ENCODE measurements around the gene FGF19.

- PRO-cap, 2 experiments: no peak in any of the 2 experiments
Measured at GRCh38 chr11:69479738-69480400, 161.1 kb upstream of the CCND1 start.

DNA sequence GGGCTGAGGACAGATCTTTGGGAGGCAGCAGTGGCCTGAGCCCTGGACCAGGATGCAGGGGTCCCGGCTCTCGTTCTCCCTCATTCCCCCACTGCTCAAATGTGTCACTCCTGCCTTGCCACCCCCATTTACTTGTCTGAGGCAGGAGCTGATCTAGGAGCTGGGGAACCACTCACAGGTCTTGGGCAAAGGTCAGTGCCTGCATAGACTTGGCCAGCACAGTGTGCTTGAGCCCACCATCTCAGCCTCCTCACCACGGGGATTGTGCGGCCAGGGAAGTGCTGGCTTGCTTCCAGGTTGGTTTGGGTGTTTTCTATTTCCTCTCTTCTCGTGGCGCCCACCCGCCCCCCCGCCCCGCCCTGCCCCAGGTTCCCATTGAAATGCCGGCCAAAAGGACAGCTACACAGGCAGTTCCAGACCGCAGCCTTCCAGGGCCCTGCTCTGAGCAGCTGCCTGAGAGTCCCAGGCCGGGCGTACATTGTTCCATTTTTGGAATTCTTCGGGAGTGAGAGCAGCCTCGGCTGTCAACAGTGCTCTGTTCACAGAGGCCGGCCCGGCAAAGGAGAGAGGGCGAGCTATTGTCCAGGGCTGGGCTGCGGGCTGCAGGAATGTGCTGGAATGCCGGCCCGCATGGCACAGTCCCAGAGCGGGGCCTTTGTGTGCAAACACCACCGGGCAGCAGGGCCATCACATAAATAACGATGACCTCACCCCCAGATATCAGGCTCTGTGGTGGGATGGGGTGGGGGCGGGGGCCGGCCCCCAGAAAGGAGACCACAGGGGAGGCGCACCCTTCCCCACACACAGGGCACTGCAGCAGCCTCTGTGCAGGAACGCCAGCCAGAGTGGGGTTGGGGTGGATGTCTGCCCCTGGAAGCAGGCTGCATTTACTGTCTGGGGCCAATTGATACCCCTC, 143.9 kb upstream of the CCND1 start:
- PRO-cap, 2 experiments: no peak in any of the 2 experiments

DNA sequence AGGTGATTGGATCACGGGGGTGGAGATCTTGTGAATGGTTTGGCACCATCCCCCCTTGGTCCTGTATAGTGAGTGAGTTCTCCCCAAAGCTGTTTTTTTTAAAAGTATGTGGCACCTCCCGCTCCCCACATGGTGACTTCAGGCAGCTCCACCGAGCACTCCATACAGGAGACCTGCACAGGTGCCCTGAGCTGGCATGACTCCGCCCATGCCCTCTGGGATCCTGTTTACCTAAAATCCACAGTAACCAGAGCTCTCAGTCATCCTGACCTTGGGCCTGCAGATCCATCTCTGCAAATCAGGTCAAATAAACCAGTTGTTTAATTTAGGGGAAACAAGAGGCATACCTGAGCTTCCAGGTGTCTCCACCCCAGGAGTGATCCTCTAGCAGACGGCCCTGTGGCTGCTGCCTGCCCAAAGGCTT, 125.8 kb upstream of the CCND1 start:
- PRO-cap, 2 experiments: no peak in any of the 2 experiments

DNA sequence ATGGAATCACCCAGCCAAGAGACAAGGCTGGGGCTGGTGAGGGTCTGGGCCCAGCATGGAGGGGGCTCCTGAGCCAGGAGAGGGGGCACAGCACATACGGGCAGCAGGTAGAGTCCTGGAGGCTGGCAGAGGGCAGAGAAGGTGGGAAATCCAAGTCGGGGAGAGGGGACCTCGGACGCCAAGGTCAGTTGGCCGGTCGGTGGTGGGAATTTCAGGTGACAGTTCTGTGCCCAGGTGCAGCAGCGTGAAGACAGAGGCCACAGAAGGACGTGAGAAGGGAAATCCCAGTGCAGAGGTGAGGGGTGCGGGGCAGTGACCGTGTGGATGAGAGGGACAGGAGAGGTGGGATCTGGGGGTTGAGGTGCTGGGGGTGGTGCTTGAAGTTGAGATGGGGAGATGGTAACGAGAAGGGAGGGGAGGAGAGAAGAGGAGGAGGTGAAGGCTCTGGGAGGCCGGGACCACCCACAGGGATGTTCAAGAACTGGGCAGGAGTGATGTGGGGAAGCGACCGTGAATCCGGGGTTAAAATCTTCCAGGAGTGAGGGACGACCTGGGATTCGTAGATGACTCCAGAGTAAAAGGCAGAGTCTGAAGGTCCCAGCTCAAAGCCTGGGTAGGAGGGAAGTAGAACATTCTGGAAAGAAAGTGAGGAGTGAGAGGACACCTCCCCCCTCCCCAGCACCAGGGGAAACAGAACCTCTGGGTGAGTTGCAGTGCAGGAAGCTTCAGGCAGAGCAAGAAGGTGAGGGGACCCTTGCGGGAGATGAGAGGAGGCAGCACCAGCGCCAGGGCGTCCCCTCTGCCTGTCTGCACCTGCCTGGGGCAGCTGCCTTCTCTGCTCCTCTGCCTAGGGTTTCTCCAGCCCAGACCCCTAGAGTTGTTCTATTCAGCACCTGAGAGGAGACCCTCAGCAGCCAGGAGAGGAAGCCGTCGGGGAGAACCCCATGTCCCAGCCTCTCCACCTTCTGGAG, 110.0 kb upstream of the CCND1 start:
- PRO-cap, 2 experiments: no peak in any of the 2 experiments

GRCh38 chr11:69654697-69655376, 13.9 kb downstream of the CCND1 start:
- PRO-cap, 2 experiments: no peak in any of the 2 experiments

DNA sequence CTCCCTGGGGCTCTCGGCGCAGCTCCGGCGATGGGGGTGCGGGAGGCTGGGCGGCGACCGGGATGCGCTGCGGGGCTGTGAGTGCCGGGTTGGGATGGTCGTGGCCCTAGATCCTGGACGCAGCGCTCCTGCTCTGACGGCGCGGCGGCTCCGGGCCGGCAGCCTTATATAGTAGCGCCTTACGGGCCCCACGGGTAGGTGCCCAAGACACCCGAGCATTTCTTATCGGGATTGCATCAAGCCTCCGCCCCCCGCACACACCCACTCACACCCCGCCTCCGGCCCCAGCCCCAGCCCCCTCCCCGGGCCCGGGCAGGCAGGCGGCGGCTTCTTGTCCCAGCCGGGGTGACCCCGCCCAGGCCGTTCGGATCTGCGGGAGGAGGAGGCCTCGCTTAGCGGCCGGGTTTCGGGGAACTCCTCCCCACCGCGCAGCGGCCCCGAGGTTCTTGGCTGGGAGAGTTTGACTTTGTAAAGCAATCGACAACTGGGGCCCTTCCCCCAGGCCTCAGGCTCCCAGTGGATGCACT, at the start of gene FGF19:
FGF19 (minus strand) TSS at position 141 of the 527 bp plus-strand sequence.
- PRO-cap, 2 experiments: no peak in any of the 2 experiments

DNA sequence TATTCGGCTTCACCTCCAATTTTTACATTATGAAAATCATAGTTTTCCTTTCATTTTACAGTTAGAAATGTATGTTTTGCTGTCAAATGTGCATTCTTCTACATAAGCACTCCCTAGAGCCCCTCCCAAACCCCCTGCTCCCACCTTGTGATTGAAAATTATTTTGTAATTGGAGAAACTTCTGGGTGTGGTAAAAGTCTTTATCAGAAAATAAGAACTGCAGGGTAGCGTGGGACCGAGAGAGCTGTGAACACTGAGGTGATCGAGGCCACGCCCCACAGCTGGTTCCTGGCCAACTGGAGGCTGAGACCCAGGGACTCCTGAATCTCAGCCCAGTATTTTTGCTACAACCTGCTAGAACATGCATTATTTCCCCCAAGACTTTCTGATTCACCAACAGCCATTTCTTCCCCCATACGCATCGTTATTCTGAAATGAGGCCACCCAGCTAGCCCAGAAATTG, 3.2 kb upstream of the FGF19 start:
- PRO-cap, 2 experiments: no peak in any of the 2 experiments

GRCh38 chr11:69915233-69916163, 96.3 kb upstream of the FGF3 start:
- PRO-cap, 2 experiments: no peak in any of the 2 experiments

GRCh38 chr11:69966827-69967333, 111.2 kb upstream of the ANO1 start:
- PRO-cap, 2 experiments: no peak in any of the 2 experiments

DNA sequence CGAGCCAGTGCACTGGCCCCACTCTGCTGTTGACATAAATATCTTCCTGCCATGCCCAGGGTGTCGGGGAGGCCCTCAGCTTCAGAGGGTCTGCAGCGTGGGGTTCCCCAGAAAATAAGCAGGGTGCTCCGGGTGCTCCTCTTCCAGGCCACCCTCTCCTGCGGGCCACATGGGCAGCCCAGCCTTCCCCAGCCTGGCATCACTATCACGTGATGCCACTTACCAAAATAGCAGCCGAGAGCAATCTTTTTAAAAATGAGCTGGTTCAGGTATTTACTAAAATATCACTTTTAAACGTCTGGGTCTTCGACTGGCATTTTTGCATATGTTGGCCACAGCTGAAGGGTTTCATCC, 94.7 kb upstream of the ANO1 start:
- PRO-cap, 2 experiments: no peak in any of the 2 experiments

GRCh38 chr11:69992829-69993312, 85.2 kb upstream of the ANO1 start:
- PRO-cap, 2 experiments: no peak in any of the 2 experiments

- PRO-cap, 2 experiments: no peak in any of the 2 experiments
Measured at GRCh38 chr11:70019751-70020203, 58.3 kb upstream of the ANO1 start.

- PRO-cap, 2 experiments: no peak in any of the 2 experiments
Measured at GRCh38 chr11:70419348-70420473, 21.4 kb downstream of the CTTN start.

GRCh38 chr11:70424566-70424847, 26.2 kb downstream of the CTTN start:
- PRO-cap, 2 experiments: no peak in any of the 2 experiments

DNA sequence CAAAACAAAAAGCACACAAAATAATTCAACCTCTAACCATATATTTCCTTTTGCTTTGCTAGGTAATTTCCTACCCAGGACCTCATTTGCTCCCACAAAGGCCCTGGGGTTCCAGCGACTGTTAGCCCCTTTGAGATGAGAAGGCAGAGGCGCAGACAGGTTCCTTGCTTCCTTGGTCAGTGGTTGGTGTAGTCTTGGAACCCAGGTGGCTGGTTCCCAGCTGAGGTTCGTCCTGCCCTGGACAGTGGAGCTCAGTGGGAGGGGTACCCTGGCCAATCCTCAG, 61.6 kb downstream of the CTTN start:
- PRO-cap, 2 experiments: no peak in any of the 2 experiments

GRCh38 chr11:70713871-70714146, 315.5 kb downstream of the CTTN start:
- PRO-cap, 2 experiments: no peak in any of the 2 experiments

DNA sequence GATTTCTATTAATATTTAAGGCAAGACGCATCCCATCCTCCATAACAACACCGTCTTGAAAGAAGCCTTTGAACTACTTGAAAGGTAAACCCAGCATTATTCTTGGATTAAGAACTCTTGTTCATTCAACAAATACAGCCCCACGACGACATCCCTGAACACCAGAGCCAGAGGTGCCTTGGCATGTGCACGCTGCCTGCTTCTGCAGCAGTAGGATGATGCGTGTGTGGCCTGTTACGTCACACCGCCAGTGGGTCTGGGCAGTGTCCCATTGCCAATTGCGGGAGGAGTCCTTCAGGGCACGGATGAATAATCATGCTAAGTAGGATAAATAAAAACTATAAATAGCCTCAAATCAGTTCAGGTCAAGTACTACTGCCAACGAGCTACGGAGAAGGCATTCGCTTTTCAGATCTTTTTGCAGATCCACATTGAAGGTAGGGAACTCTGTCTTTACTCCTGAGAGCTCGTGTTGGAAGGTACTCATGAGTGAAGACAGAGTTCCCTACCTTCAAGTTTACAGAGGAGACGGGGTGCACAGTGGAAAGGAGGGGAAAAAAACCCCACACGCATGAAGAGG, 380.4 kb downstream of the SHANK2 start:
- PRO-cap, 2 experiments: no peak in any of the 2 experiments

DNA sequence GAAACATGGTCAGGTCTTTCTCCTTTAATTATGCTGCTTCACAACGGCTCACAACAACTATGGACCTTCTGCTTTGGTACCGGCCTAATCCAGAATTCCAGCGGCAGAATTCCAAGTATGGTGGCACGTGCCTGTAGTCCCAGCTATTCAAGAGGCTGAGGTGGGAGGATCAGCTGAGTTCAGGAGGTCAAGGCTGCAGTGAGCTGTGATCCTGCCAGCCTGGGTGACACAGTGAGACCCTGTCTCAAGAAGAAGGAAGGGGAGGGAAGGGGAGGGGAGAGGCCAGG, 145.9 kb downstream of the SHANK2 start:
- PRO-cap, 2 experiments: no peak in any of the 2 experiments

- PRO-cap, 2 experiments: no peak in any of the 2 experiments
Measured at GRCh38 chr11:71249305-71249640, 3.1 kb downstream of the SHANK2 start.

GRCh38 chr11:71268420-71268987, 16.1 kb upstream of the SHANK2 start:
- PRO-cap, 2 experiments: no peak in any of the 2 experiments

Data from psoas muscle (tissue), 2 donors.